Hair follicular keratinocyte (primary cell): ENCODE measurements around the genes CACNA2D1 and DMTF1.

DNA sequence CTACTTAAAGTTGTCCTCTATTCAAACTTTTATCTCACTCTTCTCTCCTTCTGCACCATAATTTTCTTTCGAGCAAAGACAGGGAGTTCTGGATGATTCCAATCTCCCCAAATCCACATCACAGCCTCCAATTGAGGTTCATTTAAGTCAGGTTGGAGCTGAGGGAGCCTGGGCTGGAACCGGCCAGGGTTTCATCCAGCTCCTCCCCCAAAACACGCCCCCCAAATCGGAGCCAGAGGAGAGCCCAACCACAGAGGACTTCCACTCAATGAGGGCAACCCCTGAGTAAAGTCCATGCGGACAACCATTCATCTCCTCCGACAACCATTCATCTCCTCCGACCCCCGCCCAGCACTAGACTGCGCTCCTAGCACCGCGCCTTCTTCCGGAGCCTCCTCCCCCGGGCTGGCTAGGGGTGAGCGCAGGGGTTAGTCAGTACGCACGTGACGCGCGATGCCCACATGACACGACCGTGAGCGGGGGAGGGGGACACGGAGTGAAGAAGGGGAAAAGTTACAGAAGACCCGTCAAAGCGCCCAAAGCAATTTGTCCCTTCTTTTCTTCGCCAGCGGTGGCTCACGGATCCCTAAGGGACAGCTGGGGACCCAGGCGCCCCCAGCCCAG is 1.4 kb downstream of the MAGI2 start:
- RAMPAGE, long total RNA, result no peak

DNA sequence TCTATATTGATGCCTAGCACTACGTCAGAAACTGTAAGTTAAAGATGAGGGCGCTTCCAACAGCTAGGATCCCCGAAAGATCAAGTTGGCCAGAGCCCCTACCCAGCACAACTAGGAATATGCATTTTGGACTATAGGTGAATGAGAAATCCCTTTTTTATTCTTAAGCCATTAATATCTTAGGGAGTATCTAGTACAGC is 93.3 kb upstream of the GNAI1 start:
- RAMPAGE, long total RNA, result no peak

- RAMPAGE, long total RNA, result no peak
Measured at GRCh38 chr7:80188971-80189455, 54.4 kb downstream of the GNAI1 start.

- RAMPAGE, long total RNA, result no peak
Measured at GRCh38 chr7:80526436-80526914, 14.6 kb upstream of the GNAT3 start.

DNA sequence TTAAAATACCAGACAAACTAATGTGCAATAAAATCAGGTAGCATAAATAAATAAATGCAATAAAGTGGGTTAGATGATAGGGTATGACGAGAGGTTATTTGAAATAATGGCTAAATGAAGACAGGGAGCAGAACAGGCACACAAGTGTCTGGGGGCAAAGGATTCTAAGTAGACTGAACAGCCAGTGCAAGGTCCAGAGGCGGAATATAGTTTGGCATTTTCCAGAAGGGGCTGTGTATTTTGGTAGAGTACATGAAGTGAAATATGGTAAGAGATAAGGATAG is 44.6 kb upstream of the CD36 start:
- RAMPAGE, long total RNA, result no peak

DNA sequence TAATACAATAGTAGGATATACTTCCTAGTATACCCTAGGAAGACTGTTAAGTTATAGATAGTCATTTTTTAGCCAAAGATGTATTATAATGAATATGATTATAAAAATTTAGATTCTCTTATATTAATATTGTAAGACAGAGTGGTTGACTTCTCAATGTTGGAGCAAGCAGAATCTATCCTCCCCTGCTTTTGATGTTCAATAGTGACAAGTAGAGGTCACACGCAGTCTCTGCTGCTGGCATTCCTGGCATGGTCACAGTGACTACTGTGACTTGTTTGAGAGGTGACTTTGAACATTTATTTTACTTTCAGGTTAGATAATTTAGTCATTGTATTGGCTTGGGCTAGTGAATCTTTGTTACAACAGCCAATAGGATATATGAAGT is 13.7 kb upstream of the CD36 start:
- RAMPAGE, long total RNA, result no peak

GRCh38 chr7:80722826-80723171 is 84.4 kb downstream of the CD36 start:
- RAMPAGE, long total RNA, result no peak

GRCh38 chr7:80735226-80735745 is 96.8 kb downstream of the CD36 start:
- RAMPAGE, long total RNA, result no peak

DNA sequence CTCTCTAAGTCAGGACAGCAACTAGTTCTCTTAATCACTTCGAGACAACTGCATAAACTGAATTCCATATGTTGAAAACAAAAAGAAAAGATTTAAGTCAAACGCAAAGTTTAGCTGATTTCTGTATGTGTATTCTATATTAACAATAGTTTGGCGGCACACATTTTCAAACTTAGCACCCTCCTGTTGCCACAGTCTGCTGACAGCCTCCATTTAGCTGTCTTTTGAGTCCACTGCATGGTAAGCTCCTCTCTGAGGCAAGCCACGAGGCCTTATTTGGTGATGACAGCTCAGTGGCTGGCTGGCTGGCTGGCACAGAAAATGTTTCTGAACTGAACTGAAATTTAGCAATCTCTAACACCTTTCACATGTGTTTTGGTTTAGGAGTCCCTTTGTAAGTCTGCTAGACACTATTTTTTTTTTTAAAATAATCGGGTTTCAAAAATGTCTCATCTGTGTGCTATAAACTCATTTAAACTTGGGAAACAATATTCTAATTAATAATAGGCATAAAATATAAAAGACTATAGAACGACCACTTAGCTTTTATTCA is 59.3 kb downstream of the SEMA3C start:
- RAMPAGE, long total RNA, result no peak

GRCh38 chr7:82443644-82444724 is at the start of gene CACNA2D1:
Gene CACNA2D1, minus strand, starts transcription at chr7:82443777.
- RAMPAGE, long total RNA, result no peak

DNA sequence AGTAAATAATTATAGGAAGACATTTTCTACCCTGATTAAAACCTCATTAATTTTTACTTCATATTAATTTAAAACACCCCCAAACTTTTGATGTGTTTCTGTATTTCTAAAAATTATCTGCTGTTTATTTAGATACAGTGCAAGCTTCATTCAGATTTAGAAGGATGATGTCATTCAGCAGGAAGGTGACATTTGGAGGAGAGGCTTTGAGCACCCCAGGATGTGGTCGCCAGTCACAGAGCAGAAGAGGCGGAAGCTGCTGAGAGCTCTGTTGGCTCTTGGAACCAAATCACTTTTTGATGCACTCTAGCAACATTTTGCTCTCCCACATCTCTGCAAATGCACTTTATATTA is 233.9 kb upstream of the CACNA2D1 start:
- RAMPAGE, long total RNA, result no peak

GRCh38 chr7:84582751-84583041 is 388.1 kb upstream of the SEMA3A start:
- RAMPAGE, long total RNA, result no peak

DNA sequence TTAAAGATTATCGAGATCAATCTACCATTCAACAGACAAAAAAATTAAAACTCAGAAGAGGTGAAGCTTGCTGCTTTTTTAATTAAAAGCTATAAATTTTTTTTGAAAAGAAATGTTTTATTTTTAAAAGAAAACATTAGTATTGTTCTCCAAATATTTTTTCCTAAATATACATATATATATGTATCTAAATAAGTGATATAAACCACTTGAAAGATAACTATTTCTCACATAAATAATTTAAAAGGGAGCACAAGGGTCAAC is 78.8 kb upstream of the SEMA3D start:
- RAMPAGE, long total RNA, result no peak

DNA sequence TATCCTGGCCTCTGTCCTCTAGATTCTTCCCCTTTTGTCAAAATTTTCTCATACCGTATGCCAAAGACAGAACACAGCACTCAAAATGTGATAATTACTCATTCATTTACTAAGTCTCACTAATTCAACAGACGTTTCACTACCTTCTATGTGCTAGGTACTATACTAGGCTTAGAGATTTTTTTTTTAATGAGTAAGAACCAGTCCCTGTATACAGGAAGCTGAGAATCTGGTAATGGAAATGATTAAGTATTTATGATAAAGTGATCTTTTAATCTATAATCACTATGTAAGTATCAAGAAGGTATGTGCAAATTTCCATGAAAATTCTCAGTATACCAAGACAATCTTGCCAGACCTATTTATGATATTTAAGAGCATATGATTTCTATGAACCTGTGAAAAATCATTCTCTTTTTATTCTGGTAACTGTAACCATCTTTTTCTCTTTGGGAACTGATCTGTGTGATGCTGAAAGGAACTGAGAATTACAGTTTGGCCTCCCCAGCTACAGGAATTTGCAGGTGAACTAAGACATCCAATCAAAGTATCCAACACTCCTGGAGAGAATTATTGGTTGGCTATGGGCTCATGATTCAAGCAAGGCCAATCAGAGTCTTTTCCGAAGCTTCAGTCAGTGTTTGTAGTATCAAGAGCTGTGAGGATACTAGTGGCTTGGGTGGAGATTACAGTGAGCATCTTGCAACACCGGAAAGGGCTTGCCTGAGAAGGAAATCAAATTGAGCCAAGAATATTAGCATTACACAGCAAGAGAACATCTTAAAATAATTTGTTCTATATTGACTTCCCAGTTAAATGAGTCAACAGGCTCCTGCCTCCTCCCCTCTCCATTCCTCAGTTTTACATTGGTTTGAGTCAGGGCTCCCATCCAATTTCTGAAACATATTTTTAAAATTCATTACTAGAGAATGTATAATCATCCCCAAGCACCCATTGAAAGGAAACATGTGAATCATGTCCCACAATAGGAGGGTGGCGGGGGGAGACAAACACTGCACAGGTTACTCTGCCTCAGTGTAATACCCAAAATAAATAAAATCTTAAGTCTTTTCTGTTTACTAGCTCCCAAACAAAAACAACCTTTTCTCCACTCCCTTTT is 127.6 kb downstream of the ELAPOR2 start:
- RAMPAGE, long total RNA, result no peak

DNA sequence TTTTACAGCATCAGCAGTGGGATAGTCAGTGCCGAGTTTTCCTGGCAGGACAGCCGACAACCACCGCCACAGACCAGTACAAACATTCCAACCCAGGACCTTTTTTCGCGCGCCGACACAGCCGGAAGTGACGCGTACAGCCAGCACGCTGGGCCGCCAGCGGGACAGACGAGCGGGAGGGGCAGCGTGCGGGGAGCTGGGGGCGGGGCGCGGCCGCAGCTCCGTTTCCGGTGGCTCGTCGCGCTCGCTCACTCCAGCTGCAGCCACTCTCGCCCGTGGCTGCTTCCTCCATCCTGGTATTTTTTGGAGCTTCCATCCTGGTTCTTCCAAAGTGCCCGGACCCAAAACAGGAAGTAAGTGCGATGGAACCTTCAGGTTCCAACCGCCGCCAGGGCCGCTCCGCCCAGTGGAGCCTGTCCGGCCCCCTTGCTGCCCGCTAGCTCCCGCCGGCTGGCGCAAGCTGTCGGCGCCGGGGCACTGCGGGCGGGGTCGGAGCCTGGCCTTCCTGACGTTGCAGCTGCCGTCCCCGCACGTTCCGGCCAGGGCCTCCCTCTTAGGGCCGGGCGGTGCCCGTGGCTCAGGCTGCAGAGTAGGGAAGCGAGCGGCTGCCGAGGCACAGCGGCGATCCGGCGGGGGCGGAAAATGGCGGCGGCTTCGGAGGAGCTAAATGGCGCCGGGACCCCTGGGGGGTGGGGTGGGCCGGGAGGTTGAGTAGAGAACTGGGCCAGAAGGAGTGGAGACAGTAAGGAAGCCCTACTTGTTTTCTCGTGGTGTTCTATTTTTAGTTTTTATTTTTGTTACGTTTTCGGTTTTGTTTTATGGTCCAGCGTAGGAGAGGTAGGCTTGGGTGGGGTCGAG is at the start of gene DMTF1:
TSS of gene DMTF1 (plus strand) at position 251 of the 858 bp plus-strand sequence.
- RAMPAGE, long total RNA, result no peak

- RAMPAGE, long total RNA, result no peak
Measured at GRCh38 chr7:87193099-87193554, 26.4 kb downstream of the TMEM243 start.

GRCh38 chr7:87196056-87196741 is 23.3 kb downstream of the TMEM243 start:
- RAMPAGE, long total RNA, result no peak

DNA sequence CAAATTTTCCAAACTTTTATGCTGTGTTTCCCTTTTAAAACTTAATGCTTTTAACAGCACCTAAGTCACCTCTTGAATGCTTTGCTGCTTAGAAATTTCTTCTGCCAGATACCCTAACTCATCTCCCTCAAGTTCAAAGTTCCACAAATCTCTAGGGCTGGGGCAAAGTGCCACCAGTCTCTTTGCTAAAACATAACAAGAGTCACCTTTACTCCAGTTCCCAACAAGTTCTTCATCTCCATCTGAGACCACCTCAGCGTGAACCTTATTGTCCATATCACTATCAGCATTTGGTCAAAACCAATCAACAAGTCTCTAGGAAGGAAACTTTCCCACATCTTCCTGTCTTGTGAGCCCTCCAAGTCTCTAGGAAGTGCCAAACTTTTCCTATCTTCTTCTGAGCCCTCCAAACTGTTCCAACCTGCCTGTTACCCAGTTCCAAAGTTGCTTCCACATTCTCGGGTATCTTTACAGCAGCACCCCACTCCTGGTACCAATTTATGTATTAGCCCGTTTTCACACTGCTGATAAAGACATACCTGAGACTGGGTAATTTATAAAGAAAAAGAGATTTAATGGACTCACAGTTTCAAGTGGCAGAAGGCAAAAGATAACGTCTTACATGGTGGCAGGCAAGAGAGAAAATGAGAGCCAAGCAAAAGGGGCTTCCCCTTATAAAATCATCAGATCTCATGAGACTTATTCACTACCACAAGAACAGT is 13.9 kb downstream of the TMEM243 start:
- RAMPAGE, long total RNA, result no peak

- RAMPAGE, long total RNA, result no peak
Measured at GRCh38 chr7:87216485-87217661, 2.7 kb downstream of the TMEM243 start.

DNA sequence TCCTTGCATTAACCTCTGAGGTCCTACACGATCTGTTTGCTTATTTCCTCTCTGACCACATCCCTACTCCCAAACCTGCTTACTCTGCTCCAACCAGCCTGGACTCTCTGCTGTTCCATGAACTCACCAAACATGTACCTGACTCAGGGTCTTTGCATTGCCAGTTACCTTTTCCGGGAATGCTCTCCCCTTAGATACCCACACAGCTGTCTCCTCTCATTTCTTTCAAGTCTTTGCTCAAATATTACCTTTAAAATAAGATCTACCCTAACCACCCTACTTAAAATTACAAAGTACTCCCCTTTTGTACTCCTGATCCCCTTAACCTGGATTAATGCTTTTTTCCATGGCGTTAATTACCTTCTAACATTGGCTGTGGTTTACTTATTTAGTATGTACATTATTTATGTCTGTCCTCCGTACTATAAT is 2.2 kb downstream of the ABCB4 start:
- RAMPAGE, long total RNA, result no peak